NALM6 (cell line): ENCODE measurements around a stretch of chr4.

GRCh38 chr4:26359413-26359928 is 38.7 kb downstream of the RBPJ start:
- PRO-cap, result no peak

DNA sequence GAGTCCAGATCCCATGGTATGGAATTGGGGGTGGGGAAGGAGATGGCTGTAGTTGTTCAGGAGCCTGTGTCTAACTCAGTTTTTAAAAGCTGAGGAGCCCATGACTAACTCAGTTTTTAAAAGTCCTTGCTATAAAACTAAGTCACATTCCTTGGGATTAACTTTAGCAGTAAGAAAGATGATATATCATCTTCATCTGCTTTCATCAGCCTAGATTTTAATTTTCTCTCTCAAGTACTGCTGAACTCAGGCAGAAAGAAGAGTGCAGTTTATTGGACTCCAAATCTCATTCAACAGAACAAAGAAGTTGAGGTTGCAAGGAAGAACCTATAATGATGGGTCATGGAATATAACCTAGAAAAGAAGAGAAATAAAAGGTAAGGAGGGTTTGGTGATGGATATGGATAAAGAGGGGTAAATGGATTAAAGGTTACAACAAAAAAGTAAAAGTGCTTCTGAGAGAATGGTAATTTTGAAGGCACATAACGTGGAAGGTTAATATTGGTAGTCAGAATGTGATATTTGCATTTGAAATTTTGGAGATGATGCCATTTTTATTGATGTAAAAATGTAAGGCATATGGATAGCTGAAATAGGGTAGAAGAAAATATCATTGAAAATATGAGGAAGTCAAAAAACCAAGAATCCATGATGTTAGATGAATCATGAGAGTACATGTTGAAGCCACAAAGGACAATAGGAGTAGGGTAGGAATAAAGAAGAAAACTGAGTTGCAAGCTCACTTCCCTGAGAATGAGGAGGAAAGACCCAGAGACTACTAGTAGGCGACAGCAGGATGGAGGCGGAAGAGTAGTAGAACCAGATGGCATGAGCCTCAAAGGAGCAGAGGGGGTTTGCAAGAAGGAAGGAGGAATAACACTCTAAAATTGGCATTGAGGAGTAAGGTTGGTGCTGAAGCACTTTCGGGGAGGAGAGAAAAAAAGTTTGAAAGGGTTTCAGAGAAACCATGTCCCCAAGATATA is 96.0 kb upstream of the STIM2 start:
- PRO-cap, result no peak

DNA sequence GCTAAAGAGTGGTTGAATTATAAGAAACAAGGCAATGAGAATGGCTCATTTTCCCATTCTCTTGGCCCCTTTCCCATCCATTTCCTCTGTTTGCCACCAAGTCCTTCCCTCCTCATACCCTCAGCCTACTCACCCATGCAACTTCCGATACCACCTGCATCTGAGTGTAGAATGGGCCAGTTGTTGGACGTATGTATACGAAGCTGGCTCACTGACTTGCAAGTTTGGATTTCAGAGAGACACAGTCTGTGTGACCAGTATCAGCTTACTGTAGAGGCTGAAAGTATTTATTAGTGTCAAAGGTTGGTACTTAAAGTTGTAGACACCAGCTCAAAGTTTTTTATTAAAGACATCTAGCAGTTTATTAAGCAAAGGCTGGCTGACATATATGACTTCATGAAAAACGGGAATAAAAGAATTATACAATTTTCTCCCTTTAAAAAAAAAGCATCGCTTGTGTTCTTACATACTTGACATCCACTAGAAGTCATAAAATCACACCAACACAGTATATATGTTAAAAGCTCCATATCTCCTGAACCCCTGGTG is 22.5 kb upstream of the STIM2 start:
- PRO-cap, result unidirectional peak, plus-strand start at position 214 of the sequence

DNA sequence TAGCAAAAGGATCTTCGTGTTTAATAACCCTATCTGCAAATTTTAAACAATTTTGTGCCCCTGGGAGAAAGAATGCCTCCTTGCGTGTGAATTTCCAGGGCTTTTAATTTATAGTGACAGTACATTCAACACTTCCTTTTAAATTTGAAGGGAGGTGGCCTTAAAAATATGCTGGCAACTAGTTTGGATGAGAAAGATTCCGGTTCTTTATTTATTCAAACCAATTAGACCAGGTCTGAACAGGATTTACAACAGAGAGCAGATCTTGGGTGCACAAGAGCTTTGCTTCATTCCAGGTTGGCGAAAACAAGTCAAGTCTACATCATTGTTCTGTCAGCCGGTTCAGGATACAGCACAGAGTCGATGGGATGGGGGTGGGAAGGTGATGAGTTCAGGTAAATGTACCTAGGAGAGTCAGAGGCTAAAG is 1.0 kb upstream of the STIM2 start:
- PRO-cap, result no peak

- PRO-cap, result no peak
These were observed 132.0 kb downstream of the STIM2 start for GRCh38 chr4:26992573-26993164.

GRCh38 chr4:27008523-27009202 is 148.0 kb downstream of the STIM2 start:
- PRO-cap, result no peak

GRCh38 chr4:27024408-27025137 is 163.9 kb downstream of the STIM2 start:
- PRO-cap, result no peak

DNA sequence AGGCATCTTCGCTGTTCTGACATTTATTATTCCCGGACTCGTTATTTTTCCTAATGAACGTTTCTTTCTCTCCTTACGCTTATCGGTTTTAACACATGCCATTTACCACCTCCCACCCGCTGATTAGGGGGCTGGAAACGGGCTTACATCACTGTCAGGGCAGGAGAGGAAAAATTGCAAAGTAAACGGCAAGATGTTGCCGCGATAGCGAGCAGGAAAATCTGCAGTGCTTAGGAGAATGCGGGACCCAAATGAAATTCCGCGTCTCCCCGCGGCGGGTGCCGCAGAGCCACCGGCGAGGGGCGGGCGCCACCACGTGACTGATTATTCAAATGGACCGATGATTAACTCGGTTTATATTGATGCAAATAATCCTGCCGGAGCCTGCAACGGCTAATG is 224.0 kb downstream of the STIM2 start:
- PRO-cap, result no peak

DNA sequence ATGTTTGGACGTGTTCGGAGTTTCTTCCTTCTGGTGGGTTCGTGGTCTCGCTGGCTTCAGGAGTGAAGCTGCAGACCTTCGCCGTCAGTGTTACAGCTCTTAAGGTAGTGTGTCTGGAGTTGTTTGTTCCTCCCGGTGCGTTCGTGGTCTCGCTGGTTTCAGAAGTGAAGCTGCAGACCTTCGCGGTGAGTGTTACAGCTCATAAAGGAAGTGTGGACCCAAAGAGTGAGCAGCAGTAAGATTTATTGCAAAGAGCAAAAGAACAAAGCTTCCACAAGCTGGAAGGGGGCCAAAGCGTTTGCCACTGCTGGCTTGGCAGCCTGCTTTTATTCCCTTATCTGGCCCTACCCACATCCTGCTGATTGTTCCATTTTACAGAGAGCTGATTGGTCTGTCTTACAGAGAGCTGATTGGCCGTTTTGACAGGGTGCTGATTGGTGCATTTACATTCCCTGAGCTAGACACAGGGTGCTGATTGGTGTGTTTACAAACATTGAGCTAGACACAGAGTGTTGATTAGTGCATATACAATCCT is 1255.9 kb downstream of the STIM2 start:
- PRO-cap, result no peak

DNA sequence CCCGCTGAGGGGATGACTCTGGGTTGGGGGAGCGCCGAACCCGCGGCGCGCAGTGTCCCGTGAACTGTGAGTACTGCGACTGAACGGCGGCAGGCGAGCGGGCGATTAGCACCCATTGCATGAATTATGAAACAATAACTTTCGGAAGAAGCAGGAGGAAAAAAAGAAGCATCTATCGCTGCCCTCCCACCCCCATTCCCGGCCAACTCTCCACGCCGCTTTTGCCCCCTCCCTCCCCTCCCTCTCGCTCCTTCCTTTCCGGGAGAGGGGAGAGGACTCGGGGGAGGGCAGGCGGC is 836 bp downstream of the PCDH7 start:
- PRO-cap, result no peak

DNA sequence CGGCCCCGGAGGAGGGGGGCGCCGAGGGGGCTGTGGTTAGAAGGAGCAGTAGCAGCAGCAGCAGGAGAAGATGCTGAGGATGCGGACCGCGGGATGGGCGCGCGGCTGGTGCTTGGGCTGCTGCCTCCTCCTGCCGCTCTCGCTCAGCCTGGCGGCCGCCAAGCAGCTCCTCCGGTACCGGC is 1.1 kb downstream of the PCDH7 start:
- PRO-cap, result no peak

DNA sequence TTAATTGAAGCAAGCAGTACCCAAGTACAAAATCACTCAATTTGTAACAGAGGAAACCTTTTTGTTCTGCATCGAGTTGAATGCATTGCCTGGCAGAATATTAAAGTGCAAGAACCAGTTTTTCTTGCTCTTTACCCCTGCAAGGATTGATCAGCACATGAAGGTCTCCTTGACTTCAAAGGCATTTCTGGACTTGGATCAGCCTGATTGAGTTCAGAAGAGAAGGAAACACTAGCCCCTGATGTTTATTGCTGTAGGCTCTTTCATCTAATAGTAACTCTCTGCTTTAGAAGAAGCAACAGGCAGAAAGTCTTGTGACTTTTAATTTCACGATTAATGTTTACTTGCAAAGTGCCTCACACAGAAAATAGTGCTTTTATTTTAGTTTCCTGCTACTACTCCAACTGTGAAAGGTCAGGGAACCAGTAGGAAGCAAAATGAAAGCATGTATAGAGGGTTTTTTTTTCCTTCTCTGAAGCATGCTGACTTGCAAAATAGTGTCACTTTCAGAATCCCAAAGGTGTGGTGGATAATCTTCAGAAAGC is 69.0 kb downstream of the PCDH7 start:
- PRO-cap, result no peak

DNA sequence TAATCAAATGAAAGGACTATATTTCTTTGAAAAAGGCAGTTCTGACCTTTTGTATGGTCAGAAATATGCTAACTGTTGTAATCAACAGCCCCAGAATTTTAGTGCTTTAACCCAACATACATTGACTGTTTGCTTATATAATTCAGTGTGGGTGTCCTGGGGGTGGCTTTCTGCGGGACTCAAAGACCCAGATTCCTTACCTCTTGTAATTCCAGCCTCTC is 301.1 kb downstream of the PCDH7 start:
- PRO-cap, result no peak

DNA sequence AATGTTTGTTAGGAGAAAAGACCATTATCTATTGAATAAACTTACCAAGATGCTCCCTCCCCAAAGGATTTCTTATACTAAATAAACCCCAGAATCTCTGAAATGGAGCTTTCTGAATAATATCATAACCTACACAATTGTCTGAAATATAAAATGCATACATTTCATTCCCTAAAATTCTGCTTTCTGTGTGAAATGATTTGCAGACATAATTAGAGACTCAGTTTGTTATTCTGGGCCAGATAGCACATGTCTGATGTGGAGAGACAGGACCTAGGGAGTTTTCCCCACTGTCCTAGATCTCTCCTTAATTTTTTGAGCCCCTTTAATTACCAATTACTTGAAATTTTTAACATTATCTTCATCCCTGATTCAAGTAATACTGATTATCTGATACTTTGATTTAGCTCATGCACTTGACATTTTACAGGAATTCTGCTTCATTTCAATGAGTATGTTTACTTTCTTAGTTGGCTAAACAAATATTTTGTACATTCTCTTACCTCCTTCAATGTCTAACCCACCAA is 765.3 kb downstream of the ARAP2 start:
- PRO-cap, result no peak

- PRO-cap, result no peak
These were observed 44.4 kb downstream of the RELL1 start for GRCh38 chr4:37641758-37642257.

DNA sequence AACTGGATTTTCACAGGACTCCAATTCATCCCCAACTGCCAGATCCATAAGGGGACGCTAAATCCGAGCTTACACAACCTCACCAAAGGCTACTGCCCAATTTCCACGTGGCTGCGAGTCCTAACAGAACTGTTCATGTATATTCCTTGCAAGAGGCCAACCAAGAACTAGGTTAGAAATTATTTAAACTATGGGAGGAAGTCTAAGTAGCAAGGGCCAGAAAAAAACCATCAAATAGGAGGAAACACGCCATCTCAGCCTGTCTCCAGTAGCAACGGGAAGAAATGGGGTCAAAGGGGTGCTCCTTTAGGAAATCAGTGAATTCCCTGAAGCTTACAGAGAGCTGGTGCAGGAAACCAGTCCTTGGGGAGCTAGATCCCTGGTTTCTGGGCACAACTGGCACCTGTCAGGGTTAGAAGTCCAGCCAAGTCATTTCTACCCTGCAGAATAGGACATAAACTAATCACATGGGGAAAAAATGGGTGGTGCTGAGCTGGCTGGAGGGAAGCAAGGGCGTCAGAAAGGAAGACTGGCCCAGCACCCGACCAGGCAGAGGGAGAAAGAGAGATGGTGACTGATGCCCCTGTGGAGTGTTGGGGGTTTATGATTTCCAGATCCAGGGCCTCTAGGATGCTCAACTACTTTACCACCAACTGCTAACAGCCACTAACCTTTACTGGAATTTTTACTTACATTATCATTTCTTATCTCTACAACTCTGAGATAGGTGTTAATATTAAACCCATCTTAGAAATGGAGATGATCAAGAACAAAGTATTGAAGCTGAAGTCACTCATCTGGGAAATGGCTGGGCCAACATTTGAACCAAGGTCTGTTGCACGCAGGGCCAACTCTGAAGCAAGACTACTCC is 20.5 kb downstream of the RELL1 start:
- PRO-cap, result no peak

DNA sequence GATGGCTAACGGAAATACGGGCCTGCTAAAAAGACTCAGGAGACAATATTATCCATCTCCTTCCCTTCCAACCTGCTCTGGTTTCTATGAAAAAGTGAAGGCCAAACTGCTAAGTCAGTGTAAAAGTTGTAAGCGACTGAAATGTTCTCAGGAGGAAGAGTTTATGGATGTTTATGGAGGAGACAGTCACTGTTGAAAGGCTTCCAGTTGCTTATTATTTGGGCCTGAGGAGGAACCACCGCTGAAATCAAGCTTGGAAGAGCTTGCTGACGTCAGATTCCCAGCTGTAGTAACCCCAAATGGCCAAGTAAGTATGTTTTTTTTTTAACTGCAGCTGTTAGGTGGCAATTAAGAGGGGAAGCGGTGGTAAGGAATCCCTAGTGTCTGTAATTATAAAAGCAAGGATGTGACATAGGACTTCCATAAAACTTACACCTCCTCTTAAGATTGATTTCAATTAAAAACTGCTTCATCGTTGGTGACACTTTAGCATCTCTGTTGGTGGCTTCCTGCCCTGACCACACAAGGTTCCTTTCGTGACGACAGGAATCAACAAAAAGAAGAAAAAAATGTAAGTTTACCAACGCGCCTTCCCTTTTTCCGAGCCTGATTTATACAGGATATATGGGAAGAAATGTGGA is 1.0 kb downstream of the RELL1 start:
- PRO-cap, result bidirectional peak, plus-strand start at position 333 of the sequence, minus-strand start at position 203 of the sequence

GRCh38 chr4:37891250-37891527 is 305 bp downstream of the TBC1D1 start:
- PRO-cap, result no peak

GRCh38 chr4:37976388-37976889 is 16.2 kb downstream of the PTTG2 start:
- PRO-cap, result no peak

GRCh38 chr4:38005373-38005673 is 45.1 kb downstream of the PTTG2 start:
- PRO-cap, result no peak